ENCODE results near the genes HTR6, PLA2G2C, VWA5B1, FAM43B and KIF17.

DNA sequence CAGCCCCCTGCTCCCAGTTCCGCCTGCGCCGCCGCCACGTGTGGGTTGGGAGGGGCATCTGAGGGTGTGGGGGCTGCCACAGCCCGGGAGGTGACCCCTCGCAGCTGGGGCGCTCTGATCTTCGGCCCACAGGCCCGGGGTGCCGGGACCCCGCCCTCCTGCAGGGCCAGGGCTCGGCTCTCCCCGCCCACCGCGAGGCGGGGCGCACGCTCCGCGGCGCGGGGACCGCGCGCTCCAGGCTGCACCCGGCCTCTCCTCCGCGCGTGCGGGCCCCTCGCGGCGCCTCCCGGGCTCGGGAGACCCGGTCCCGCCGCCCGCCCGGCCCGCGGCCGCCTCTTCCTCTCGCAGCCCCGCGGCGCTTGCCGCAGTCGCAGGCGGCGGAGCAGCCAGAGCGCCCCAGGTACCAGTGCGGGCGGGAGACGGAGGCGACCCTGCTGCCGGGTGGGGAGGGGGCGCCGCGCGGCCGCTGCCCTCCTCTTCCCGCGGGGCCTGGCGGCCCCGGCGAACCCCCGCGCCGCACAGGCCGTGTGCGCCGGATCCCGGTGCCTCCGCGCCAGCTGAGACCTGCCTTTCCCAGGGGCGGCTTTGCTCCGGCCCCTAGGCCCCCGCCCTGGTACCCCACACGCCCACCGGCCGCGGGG, at the start of gene HTR6:
HTR6 (plus strand) TSS at position 242 of the 641 bp plus-strand sequence.
- PRO-cap, 2 experiments = no peak in any of the 2 experiments

DNA sequence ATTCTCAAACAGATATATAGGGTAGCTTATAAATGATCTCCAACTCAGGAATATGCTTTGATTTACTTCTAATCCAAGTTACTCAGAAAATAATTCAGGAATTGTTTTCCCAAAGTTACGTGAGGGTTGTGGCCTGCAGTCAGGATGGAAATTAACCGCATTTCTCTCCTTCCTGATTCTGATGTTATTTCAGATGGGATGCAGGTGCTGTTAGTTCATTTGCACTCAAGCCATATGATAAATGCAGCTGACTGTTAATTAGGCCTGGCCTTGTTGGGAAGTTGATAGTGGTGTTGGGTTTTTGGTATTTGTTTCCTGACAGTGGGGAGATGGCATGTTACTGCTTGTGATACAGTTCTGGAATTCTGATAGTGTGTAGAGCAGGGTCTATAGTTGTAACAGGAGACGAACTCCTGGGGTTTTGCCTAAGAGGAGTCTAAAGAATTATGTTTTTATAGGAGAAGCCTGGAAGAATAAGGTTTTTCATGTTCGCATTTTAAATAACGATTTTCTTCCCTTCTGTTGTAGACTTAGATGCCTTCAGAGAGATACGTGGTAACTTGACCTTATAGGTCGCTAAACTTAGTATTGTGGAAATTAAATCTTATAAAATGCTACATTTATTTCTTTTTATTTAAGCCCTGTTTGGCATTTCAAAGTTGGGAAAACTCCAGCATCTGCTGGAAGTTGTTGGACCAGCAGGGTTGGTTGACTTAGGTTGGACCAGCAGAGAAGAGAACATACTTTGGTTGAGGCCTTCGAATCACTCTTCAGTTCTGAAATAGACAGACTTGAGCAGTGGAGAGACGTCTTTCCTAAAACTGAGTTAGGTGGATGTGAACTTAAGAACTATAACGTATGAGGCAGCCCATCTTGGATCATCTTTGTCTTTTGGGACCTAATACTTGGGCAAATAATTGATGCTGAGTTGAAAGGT, 15.0 kb downstream of the PLA2G2E start:
- PRO-cap, 2 experiments = no peak in any of the 2 experiments

DNA sequence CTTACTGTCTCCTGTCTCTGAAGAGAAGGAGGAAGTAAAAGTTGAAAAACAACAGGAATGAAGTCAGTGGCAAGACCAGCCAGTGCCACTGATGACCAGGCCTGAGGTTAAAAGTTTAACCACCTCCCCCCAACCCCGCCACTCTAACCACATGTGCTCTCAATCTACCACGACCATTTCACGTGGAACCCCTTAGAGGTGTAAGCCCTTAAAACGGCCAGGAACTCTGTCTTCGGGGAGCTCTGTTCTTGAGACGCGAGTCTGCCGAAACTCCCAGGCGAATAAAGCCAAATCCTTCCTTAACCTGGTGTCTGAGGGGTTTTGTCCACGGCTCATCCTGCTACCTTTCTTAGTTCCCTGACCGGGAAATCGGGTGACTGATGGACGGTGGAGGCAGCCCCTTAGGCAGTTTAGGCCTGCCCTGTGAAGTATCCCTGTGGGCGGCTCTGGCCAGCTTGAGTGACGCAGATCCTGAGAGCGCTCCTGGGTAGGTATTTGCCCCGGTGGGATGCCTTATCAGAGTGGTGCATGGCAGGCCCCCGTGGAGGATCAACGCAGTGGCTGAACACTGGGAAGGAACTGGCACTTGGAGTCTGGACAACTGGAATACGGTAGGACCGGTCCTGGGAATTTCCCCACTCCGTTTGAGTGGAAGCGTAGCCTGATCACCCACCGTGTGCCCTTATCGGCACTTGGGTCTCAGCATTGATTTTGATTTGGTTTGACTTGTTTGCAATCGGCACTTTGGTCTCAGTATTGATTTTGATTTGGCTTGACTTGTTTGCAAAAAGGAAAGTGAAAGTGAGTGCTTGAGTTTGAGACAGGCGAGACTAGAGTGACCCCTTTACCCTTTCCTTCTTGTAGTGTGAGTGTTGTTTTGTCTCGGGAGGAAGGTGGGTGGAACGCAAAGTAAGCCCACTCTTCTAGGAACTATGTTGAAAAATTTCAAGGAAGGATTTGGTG, 15.1 kb downstream of the PLA2G2F start:
- PRO-cap, 2 experiments = no peak in any of the 2 experiments

GRCh38 chr1:20186245-20186325, 189 bp downstream of the UBXN10 start:
- PRO-cap, 2 experiments = no peak in any of the 2 experiments

- PRO-cap, 2 experiments = peak in 2 of 2 experiments; most common plus-strand start chr1:20186581 (in 1); most common minus-strand start chr1:20186481 (in 2)
Observed at GRCh38 chr1:20186326-20186935, at the start of gene PLA2G2C. Gene PLA2G2C, minus strand, starts transcription at chr1:20186518.

DNA sequence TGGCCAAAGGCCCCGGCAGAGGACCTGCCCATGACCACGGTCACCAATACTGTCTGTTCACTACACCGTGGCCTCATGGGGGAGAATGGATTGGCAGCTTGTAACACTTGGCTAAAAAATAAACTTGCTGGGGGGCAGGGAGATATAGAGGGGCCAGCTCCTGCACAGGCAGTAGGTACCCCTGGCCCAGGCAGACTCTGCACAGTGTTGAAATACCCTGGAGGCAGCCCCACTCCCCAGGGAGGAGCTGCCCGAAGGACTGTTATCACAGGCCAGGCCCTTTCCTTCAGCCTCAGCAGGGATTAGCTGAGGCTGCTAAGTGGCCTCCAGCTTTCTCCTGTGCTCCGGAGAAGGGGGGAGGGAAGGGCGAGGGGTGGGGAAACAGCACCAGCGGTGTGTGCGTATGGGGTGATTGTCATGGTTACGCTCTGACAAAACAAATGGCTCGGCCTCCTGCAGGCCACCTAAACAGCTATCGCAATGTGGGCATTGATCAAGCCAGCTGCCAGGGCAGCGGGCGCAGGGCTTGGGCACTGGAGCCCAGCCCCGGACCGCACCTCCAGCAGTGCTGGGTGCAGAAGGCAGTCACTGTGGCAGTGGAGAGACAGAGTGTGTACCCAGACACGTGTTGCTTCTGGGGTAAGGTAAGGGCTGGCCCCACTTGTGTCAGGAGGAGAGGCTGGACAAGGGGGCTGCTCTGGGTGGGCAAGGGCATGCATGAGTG, at the start of gene VWA5B1:
VWA5B1 (plus strand) TSS at position 431 of the 724 bp plus-strand sequence.
- PRO-cap, 2 experiments = no peak in any of the 2 experiments

GRCh38 chr1:20477773-20478318, 8.2 kb downstream of the CAMK2N1 start:
- PRO-cap, 2 experiments = no peak in any of the 2 experiments

DNA sequence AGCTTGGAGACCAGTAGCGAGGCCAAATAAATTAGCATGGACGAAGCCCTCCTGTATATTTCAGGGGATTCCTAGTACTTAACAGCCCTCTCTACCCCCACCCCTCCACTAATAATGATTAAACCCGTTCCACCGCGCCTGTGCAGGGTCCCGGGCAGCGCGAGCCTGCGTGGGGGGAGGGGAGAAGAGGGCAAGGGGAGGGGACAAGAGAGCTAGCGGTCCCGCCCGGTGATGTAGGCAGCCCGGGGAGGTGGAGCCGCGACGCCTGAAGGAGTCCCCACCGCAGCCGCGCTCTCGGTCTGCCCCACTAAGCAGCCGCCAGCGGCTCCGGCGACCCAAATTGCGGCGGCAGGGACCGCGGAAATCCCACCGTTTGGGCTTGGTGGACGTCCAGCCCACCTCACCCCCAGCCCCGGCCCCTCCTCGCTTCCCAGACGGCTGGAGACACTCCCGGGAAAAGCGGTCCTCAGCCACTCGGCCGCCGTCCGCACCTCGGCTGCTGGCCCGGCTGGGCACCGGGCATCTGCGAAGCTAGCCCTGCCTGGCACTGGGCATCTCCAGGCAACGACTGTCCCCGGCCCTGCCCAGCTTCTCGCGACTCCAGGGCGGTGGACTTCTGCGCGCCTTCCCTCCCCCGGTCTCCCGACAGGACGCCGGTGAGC, at the start of gene FAM43B:
FAM43B (plus strand) TSS at position 297 of the 662 bp plus-strand sequence.
- PRO-cap, 2 experiments = no peak in any of the 2 experiments

GRCh38 chr1:20590267-20591100, 1.6 kb downstream of the CDA start:
- PRO-cap, 2 experiments = peak in 2 of 2 experiments; most common plus-strand start chr1:20590503 (in 1); most common minus-strand start chr1:20590345 (in 1)

DNA sequence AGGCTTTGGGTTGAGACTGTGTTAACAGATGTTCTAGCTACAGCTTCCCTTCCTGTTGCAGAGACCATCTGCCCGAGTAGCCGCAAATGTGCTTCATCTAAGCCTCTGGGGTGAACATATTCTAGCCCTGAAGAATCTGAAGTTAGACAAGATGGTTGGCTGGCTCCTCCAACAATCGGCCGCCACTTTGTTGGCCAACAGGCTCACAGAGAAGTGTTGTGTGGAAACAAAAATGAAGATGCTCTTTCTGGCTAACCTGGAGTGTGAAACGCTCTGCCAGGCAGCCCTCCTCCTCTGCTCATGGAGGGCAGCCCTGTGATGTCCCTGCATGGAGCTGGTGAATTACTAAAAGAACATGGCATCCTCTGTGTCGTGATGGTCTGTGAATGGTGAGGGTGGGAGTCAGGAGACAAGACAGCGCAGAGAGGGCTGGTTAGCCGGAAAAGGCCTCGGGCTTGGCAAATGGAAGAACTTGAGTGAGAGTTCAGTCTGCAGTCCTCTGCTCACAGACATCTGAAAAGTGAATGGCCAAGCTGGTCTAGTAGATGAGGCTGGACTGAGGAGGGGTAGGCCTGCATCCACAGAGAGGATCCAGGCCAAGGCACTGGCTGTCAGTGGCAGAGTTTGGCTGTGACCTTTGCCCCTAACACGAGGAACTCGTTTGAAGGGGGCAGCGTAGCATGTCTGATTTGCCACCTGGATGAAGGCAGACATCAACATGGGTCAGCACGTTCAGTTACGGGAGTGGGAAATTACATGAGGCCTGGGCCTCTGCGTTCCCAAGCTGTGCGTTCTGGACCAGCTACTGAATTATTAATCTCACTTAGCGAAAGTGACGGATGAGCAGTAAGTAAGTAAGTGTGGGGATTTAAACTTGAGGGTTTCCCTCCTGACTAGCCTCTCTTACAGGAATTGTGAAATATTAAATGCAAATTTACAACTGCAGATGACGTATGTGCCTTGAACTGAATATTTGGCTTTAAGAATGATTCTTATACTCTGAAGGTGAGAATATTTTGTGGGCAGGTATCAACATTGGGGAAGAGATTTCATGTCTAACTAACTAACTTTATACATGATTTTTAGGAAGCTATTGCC, 10.4 kb downstream of the DDOST start:
- PRO-cap, 2 experiments = no peak in any of the 2 experiments

DNA sequence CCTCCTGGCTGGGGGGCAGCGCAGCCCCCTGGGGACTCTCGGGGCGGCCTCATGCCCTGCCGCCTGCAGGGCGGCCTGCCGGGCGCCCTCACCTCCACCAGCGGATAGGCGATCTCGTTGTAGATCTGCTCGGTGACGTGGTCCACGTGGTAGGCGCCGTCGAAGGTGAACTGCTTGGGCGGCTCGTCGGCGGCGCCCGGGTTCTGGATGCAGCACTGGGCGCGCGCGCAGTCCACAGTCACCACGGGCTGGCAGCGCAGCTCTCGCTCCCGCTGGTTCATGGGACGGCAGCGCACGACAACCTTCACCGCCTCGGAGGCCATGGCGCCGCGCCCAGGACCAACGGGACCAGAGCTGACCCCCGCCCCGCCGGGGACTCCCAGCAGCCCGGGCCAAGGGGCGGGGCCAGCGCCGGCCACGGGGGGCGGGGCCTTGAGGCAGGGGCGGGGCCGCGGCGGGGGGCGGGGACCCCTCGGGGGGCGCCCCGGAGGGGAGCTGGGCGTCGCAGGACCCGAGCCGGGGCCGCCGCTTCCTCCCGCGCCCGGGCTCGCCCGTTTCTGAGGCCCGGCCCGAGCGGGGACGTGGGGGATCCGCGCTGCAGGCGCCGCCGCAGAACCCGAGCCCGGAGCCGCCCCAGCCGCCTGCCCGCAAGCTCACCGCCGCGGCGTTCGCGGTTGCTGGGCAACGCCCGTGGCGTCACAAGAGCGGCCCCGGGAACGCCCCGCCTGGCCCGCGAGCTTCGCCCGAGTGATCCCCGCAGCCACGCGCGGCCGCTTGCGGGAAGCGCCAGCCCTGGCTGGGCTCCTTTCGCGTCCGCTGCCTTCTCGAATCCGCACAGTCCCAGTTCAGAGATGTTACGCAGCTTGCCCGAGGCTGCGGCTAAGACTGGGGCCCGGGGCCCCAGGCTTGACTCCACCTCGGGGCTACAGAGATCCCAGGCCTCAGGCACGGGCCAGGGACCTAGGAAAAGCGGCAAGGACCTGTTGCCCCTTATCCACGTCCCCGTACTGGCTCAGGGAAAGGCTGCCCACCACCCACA, at the start of gene KIF17:
KIF17 (minus strand) TSS at position 624 of the 1,039 bp plus-strand sequence.
- PRO-cap, 2 experiments = peak in 2 of 2 experiments; most common minus-strand start position 559 of the sequence (in 2)

- PRO-cap, 2 experiments = no peak in any of the 2 experiments
Observed at GRCh38 chr1:20784723-20785209, 2.3 kb downstream of the HP1BP3 start.

GRCh38 chr1:20787912-20788411, 855 bp upstream of the HP1BP3 start:
- PRO-cap, 2 experiments = no peak in any of the 2 experiments

- PRO-cap, 2 experiments = no peak in any of the 2 experiments
Observed at GRCh38 chr1:20862063-20862526, 75.0 kb upstream of the HP1BP3 start.

- PRO-cap, 2 experiments = no peak in any of the 2 experiments
Observed at GRCh38 chr1:20964859-20966078, 178.2 kb upstream of the HP1BP3 start.

DNA sequence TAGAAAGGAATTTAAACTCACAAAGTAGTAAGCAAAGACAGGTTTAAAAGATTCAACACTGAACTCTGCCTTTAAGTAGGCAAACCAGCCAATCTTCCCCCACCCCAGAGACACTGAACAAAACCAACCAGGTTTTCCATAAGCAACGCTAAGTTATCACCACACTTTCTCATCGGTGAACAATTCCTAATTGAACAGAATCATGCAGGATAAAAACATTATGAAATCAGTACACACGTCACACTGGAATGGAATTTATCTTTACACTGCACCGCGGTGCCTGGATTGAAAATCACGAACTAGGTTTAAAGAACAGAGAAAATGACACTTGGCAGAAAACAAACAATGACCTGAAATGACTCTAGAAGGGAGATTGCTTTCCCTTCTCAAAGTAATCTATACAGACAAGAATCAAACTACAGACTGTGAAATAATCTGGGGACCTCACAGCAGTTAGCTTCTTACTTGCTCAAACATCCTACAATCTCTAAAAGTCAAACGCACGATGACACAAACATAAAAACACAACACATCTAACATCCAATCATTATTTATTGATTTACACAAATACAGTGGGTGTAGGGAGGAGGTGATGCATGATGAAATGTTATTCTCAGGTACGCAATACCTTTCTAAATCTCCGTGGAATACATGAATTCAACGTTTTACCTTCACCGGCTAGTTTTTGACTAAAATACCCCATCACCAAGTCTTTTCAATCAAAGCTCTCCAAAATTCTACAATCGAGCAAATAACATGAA, 1.9 kb downstream of the EIF4G3 start:
- PRO-cap, 2 experiments = peak in 1 of 2 experiments; most common minus-strand start position 673 of the sequence (in 1)

- PRO-cap, 2 experiments = peak in 1 of 2 experiments; most common plus-strand start chr1:21176515 (in 1)
Observed at GRCh38 chr1:21176468-21176762, 282 bp downstream of the EIF4G3 start.

DNA sequence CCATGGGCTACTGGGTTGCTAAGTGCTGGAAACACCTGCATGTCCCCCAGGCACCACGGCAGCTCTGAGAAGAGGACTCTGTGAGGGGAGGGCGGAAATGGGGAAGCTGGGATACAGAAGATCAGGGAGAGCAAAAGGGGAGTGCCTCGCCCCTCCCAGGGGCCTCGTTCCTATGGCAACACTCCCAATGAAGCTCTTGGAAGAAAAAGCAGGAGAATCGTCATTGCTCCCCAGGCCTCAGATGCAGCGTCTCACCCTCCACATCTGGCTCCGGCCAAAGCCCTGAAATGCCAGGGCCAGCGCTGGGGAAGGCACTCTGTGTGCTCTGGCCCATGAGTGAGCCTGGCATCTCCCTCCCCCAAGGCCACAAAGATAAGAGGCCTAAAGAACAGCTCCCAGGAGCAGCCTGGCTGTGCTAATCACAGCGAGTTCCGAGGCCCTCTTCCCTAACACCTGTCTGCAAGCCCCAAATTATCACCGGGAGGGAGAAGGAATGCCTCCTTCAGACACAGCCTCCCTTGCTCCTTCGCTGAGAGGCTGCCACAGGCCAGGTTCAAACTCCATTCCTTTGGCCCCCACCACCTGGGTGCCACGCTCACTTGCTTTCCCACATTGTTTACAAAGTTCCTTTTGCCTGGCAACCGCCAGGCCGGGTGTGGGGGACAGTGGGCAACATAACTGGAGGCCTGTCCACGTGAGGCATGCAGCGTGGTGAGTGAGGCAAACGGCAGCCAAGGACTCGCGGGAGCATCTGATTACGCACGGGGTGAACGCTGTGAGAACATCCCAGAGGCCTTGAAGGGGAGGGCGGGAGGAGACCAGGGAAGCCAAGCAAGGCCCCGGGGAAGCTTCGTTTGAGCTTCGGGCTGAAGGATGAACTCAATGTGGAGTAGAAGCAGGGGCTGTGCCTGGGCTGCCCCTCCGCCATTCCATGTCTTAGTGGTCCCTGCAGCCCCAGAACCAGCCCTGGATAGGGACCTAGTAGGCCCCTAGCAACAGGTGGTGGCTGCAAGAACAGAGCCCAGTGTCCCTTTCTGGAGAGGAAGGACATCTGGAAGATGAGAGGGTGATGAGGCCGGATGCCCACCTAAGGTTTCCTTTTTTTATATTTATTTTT, 27.7 kb downstream of the ECE1 start:
- PRO-cap, 2 experiments = peak in 1 of 2 experiments; most common plus-strand start position 702 of the sequence (in 1); most common minus-strand start position 531 of the sequence (in 1)

- PRO-cap, 2 experiments = no peak in any of the 2 experiments
Observed at GRCh38 chr1:21278957-21279875, 11.0 kb downstream of the ECE1 start.

DNA sequence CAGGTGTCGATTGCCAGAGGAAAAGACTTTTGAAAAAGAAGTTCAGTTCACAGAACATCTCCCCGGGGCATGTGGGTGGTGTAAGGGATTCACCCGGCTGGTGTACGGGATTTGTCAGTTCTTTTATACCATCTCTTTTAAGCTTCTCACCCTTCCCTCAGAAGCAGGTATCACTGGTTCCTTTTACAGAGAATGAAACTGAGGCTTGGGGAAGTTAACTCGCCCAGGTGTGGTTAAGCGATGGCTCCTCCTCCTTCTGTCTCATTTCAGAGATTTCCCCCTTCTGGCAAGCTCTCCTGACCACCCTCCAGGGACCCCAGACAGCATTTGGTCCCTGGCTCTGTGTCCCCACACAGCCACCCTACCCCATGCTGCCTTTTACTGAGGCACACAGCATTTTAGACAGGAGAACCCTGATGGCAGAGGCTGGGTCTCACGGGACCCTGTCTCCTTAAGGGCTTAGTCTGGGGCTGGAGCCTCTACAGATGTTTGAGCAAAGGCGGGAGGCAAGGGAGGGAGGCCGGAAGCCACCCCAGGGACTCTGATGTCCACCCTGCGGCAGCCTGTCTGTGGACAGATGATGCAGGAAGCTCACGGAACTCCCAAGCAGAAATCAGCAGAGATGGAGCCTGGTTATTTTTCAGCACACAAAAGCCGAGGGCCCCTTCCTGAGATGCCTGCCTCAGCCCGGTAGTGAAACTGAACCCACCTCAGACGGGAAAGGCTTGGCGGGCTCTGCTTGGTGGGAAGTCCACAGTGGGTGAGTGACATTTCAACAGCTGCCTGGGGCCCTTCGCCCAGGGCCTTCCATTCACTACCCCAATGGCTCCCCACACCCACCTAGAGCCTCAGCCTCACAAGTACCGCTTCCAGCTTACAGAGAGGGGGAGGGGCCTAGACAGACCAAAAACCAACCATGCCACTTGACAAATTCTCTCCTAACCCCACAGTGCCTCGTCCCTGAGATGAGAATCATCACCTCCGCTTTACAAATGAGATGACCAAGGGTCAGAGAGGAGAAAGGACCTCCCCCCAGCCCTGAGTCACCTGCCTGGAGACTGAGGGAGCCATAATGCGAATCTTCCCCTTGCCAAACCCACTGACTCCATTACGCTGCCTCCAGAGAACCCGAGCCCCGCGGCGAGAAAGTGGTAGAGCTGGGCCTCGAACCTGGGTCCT, 3.1 kb upstream of the ECE1 start:
- PRO-cap, 2 experiments = peak in 2 of 2 experiments; most common plus-strand start position 327 of the sequence (in 2); most common minus-strand start position 289 of the sequence (in 1)